Measurements from ENCODE around the gene LIPJ.

- PRO-cap, result unidirectional peak, minus-strand start at chr10:88062548
Measured at GRCh38 chr10:88062477-88062765, 199.0 kb downstream of the PTEN start.

- PRO-cap, result no peak
Measured at GRCh38 chr10:88104193-88104575, 240.8 kb downstream of the PTEN start.

- PRO-cap, result no peak
Measured at GRCh38 chr10:88586597-88587014, at the start of gene LIPJ. Gene LIPJ (plus strand): TSS chr10:88586762.

DNA sequence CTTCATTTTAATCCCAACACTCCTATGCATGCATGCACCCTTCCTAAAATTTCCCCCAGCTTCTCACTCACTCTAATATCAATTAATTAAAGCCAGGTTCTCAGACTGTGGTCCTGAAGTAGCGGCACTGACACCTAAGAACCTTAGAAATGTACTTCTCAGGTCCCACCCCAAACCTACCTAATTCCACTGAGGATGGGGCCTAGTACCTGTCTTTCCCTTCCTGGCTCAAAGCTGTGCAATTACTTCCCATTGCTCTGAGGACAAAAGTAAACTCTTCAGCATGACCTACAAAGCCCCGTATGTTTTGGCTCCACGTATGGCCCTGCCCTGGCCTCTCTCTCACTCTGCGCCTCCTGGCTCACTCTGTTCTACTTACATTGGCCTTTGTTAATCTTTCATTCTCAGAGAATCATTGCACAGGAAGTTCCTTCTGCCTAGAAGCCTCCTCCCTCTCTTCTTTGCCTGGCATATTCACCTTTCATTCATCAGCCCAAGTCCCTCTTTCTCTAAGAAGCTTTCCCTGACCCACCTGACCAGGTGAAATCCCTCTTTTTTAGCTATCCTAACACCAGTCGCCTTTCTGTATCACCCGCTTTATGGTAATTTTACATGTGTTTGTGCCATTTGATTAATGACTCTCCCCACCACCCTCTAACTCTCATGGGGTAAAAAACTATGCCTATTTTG lies 23.8 kb downstream of the LIPM start:
- PRO-cap, result no peak

DNA sequence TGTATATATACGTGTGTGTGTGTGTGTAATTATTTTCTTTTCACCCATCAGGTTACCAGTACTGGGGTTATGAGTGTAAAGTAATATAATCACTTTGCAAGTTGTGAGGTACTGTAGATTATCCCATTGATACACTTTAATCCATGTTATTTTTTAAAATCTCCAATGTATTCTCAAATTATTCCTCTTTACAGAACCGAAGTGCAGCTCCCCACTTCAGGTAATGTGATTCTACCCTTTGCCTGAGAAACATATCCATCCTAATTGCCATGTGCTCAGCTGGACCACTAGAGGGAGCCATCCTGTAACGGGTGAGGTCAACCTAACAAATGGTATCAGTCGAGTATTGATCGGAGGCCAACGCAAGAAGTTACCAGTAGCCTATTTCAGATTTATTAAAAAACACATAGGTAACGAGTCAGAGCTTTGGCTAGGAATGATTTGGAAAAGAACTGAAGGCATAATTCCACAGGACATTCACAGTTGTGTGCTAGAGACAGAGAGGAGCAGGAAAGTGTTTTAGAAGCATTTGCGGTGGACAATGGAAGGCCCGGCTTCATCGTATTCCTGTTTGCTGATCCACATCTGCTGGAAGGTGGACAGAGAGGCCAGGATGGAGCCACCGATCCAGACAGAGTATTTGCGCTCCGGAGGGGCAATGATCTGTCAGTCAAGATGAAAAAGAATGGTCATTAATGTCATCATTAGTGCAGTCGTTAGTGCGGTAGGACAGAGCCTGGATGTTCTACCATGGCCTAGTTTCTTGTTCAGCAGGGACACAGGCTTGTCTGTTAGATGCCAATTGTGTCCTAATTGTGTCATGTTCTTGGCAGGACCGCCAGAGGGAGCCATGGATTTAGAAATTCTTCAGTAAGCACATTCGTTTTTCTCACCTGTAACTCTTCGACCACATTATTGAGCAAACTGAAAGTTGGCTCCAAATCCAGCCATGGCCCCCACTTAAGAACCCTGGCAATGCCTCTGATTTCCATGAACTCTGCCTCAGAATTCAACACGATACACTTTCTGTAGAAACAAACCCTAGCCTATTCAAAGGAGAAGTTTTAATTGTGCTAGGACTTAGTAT lies 17.5 kb downstream of the ACTA2 start:
- PRO-cap, result no peak

DNA sequence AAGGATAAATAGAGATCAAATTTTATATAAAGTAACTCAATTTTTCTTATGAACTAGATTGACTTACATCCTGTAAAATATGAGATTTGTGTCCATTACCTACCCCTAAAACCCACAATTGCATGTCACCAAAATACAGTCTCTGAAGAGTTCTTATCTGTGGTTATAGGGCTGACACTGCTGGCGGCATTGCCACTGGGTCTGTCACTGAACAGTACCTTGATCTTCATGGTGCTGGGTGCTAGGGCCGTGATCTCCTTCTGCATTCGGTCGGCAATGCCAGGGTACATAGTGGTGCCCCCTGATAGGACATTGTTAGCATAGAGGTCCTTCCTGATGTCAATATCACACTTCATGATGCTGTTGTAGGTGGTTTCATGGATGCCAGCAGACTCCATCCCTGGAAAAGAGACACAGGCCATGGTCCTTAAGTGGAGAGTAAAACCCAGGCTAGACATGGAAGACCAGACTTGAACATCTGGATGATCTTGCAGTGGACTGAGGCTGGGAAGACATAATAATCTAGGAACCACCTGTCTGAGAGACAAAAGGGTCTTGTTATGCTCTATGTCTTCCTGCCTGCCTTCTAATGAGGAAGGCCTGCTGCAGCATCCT lies 14.6 kb downstream of the ACTA2 start:
- PRO-cap, result no peak

DNA sequence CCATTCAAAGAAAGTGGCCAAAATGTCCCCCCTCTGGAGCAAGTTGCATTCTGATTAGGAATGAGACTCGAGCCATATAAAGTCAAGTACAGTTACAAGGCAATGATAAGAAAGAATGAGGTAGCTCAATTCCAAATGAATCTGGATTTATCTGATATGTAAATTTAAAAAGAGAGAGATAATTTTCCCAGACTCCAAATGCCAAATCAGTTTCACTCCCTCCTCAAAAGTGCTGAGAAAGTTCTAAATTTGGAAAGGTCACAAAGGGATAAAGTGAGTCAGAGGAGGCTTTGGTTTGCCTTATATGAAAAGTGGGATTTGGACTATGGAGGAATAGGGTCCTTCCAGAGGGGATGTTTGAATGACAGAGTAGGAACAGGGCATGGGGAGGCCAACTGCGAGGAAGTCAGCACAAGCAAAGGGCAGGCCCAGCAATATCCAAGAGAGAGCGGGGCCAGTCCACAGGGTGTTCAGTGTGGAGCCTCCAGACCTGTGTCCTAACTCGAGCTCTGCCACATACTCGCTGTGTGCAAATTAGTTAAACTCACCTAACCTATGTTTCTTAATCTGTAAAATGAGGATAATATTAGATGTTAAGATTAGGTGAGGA lies 9.8 kb upstream of the FAS start:
- PRO-cap, result no peak

- PRO-cap, result bidirectional peak, plus-strand start at chr10:88990204, minus-strand start at chr10:88990047
Measured at GRCh38 chr10:88989867-88990331, 699 bp upstream of the FAS start.

GRCh38 chr10:89163483-89164074 lies 43.5 kb downstream of the CH25H start:
- PRO-cap, result no peak

DNA sequence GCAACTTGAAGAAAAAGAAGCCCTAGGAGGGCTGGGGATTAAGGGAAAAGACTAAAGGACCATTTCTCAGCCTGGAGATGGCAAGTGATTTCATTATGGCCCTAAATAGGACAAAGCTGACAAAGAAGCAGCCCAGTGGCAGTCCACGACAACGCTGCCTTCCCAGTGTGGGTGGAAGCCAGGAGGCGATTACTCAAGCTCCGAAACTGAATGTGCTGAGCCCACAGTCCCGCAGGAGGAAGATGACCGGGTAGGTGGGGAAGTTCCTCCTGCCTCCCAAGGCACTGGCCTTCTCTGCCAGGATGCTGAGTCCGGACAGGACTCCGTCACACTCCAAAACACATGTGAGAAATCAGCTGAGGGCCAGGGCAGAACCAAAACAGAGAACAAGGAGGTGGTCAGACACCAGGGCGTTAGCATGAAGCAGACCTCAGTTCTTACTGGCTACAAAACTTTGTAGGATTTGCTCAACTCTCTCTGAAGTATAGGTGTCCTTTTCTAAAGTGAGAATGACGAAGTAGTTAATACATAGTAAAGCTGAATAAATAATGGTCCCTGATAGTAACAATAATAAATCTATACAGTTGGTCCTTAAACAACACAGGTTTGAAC lies 16.1 kb downstream of the LIPA start:
- PRO-cap, result no peak

DNA sequence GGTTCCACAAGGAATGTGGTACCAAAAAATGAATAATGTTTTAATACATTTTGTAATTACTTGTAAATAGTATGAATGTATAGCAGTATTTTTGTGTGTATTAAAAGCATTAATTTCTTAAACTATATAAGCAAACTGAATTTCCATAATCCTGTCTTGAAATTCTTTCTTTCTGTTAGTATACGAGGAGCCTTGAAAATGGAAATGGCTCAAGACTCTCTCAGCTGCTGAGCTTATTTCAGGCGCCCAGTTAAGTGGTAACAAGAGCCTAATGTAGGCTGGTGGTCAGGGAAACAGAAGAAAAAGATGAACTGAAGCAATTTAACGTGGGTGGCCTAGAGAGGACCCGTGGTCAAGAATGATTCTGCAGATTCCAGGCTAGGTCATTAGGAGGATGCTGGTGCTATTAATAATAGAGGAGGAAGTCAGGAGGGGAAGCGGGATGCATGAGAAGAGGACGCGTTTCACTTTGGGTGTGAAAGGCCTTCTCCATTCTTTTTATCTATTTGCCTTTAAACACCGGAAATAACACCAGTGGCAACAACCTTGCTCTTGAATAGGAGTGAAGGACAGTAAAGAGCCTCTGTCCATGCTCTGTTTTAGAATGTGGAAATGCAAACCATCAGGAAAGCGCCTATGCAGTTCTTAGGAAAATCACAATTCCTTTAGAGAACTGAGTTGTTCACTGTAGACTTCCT lies 8.8 kb downstream of the LIPA start:
- PRO-cap, result no peak

- PRO-cap, result no peak
Measured at GRCh38 chr10:89248887-89249629, 2.5 kb downstream of the LIPA start.

DNA sequence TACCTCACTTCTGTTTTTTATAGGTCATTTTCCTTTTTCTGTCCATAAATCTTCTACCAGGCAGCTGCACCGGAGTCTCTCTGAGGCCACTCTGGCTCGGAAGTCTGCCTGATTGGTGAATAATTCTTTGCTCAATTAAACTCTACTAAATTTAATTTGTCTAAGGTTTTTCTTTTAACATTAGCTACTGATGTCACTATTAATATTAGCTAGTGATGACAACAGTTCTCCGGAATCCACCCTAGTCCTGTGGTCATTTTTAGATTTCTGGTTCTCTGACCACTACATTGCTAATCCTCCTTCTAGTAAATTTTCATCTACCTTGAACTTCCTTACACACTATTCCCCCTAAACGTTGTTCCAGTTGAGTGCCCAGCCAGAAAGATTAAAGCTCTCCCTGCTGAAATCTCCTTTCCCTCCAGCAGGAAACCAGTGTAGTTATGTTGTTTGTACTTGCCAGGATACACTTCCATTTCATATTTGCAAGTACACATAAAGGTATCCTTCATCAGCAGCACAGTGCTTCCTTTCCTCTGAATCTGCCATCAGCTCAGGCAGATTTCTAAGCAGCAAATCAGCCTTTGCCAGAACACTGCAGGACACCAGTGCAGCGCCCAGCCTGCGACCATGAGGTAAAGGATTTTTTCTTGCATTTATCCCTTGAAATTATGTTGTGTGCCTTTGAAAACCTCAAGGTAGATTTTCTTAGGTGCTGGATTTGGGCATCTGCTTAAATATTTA lies 18.4 kb upstream of the IFIT2 start:
- PRO-cap, result no peak

- PRO-cap, result no peak
Measured at GRCh38 chr10:89346247-89347277, 18.8 kb downstream of the IFIT3 start.

- PRO-cap, result no peak
Measured at GRCh38 chr10:89347617-89348265, 19.9 kb downstream of the IFIT3 start.

DNA sequence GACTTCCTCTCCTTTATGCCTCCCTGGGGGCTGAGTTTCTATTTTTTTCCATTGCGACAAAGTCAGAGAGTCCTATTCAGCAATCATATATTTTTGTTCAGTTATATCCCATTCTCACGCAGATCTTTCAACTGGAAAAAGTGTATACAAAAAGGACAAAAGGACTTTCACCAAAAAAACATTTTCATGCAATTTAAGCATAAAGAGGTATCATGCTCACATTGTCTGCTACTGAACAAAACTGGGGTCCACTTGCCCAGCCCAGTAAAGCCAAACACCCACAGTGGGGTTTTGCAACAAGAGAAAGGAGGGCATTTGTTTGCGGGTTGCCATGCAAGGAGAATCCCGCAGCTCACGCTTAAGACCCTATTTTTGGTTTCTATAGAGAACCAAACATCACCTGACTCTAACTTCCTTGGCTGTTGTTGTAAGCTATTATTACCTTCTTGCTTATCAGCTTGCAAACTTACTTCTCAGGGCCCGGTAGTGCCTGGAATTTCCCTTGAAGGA lies 20.5 kb downstream of the IFIT3 start:
- PRO-cap, result no peak

GRCh38 chr10:89351328-89351883 lies 23.6 kb downstream of the IFIT3 start:
- PRO-cap, result no peak

- PRO-cap, result no peak
Measured at GRCh38 chr10:89475261-89476125, 59.9 kb downstream of the SLC16A12 start.

- PRO-cap, result bidirectional peak, plus-strand start at chr10:89494922, minus-strand start at chr10:89494765
Measured at GRCh38 chr10:89494495-89495023, 40.8 kb downstream of the SLC16A12 start.

GRCh38 chr10:89556461-89556817 lies 21.0 kb upstream of the SLC16A12 start:
- PRO-cap, result no peak